Metastatic Pancreatic Carcinoma in the Ovary (tissue), 1 donor: ENCODE results near the genes AKAP5 and HSPA2.

DNA sequence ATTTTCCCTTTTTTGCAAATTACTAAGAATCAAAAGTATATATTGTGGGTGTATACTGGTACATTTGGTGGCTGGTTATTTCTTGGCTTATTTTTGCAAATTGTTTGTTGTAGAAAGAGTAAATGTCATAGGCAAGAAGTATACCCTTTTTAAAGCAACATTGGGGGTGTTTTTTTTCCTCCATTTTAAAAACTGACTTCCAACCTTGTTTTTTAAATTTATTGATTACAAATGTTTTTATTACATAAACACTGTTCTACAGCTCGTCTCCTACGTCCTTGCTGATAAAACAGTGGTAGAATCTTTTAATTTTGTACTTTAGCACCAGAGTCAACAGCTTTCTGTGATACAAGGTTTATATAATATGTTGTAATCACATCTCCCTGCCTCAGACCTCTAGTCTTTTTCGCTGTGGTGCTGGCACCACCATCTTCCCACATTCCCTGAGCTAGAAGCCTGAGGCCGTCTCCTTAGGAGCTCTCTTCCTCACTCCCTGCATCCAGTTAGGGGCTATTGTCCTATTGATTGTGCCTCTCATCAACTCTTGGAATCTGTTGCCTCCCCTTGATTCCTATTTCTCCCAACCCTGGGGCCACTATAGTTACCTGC is 17.1 kb downstream of the MTHFD1 start:
- PRO-cap: no peak

- PRO-cap: unidirectional peak, plus-strand start at chr14:64465501
Measured at GRCh38 chr14:64464583-64465646, at the start of gene AKAP5. Gene AKAP5, plus strand, starts transcription at chr14:64465499.

DNA sequence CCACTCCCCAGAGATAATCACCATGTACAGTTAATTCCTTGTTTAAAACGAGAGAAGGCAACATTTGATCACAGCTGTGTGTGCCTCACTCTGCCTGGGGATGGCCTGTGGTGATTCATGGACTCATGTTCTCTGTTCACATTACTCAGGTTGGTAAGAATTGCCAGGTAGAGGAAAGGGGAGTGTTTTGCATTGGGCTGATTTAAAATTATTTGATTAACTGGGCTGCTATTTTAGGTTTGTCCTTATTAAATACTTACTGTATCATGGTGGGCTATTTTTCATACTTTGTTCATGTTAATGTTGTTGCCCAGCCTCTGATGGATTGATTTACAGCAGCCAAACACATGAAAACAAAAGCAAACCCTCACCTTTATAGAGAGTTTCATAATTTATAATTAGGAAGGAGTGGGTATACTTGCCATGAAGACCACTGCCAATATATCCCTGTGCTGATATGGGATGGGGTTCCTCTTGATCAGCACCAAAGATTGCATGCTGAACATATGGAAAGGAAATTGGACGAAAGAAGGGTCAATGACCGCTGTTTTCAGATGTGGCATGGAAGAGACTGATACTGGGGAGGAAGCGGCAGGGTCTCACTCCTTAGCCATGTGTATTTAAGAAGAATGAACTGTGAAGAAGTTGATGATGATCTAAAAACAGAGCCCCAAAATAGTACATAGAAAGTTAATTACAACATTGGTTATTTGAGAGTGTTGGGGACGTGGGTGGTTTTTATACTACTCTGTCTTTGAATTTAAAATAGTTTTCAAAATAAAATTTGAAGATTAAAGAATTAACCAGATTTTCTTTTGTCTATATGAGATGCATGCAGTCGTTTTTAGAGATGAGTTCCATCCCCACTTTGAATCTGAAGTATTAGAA is 3.1 kb downstream of the ZBTB1 start:
- PRO-cap: no peak

GRCh38 chr14:64540652-64541005 is at the start of gene HSPA2:
Gene HSPA2, plus strand, starts transcription at chr14:64540741.
- PRO-cap: unidirectional peak, plus-strand start at chr14:64540741

GRCh38 chr14:64705815-64706307 is 1.6 kb downstream of the PLEKHG3 start:
- PRO-cap: unidirectional peak, minus-strand start at chr14:64705940

- PRO-cap: no peak
Measured at GRCh38 chr14:64715279-64716528, 11.5 kb downstream of the PLEKHG3 start.

DNA sequence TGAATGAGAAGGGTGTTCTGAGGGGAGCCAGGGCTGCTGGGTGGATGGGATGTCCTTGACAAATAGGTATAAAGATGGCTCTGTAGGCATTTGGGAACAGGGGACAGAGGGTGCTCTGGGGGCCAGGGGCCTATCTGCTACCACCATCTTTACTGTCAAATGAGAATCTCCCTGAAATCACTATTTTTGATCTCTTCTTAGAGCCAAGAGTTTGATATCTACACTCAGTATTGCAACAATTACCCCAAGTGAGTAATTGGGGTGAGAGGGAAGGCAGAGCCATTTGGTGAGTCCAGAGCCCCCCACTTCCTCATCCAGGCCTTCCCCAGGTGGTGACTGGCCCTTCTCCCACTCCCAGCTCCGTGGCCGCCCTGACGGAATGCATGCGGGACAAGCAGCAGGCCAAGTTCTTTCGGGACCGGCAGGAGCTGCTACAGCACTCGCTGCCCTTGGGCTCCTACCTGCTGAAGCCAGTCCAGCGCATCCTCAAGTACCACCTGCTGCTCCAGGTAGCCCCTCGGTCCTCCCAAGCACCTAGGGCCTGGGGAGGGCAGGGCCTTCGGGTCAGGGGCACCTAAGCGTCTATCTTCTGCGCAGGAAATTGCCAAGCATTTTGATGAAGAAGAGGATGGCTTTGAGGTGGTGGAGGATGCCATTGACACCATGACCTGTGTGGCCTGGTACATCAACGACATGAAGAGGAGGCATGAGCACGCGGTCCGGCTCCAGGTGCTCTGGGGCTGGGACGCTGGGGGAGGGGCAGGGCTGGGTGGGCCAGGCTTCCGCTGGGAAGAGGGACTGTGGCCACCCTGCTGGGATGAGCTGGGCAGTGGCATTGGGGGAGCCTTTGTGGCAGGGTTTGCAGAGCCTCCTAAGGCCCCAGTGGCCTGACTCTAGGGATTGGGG is 26.5 kb downstream of the PLEKHG3 start:
- PRO-cap: no peak

- PRO-cap: no peak
Measured at GRCh38 chr14:64948255-64948798, 5.8 kb upstream of the GPX2 start.

DNA sequence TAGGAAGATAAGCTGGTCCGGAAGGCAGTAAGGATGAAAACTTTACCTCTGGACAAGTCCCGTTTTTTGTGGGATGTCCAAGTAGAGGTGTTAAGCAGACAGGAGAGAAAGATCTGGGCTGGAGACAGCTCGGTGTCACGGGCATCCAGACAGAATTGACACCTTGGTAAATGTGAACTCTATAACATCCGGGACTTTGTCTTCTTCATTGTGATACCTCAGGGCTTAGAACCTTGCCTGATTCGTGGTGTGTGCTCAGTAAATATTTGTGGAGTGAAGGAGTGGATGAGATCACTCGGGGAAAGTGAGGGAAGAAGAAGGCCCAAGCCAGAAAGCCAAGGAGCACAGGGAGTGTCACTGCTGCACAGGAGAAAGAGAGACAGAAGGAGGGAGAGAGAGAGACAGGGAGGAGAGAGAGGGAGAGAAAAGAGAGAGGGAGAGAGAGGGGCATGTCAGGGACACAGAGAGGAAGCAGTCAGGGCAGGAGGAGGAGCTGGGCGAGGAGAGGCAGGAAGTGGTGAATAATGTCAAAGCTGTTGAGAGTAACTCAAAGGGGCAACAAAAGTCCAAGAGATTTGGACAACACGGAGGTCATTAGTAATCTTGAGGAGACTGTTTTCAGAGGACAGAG is 141.5 kb upstream of the MAX start:
- PRO-cap: no peak

GRCh38 chr14:65846409-65846837 is 433.9 kb downstream of the FUT8 start:
- PRO-cap: no peak

GRCh38 chr14:65927880-65928467 is 515.4 kb downstream of the FUT8 start:
- PRO-cap: no peak

GRCh38 chr14:65962576-65962859 is 523.7 kb upstream of the CCDC196 start:
- PRO-cap: no peak

DNA sequence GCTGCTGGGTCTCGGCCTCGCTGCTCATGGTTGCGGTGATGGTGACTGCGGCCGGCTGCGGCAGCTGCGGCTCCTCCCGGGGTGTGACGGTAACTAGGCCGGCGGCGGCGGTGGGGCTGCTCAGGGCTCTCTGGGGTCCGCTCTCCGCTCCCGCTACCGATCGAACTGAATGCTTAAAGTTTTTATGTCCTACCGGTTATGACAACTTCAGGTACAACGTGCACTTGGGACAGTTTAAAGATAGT is 472.5 kb upstream of the CCDC196 start:
- PRO-cap: no peak

- PRO-cap: no peak
Measured at GRCh38 chr14:66422552-66422885, 63.7 kb upstream of the CCDC196 start.

GRCh38 chr14:66495611-66496021 is 9.4 kb downstream of the CCDC196 start:
- PRO-cap: no peak

GRCh38 chr14:66507080-66507732 is 741 bp upstream of the GPHN start:
- PRO-cap: bidirectional peak, plus-strand start at chr14:66507602, minus-strand start at chr14:66507542

GRCh38 chr14:66662707-66663363 is 154.9 kb downstream of the GPHN start:
- PRO-cap: no peak

DNA sequence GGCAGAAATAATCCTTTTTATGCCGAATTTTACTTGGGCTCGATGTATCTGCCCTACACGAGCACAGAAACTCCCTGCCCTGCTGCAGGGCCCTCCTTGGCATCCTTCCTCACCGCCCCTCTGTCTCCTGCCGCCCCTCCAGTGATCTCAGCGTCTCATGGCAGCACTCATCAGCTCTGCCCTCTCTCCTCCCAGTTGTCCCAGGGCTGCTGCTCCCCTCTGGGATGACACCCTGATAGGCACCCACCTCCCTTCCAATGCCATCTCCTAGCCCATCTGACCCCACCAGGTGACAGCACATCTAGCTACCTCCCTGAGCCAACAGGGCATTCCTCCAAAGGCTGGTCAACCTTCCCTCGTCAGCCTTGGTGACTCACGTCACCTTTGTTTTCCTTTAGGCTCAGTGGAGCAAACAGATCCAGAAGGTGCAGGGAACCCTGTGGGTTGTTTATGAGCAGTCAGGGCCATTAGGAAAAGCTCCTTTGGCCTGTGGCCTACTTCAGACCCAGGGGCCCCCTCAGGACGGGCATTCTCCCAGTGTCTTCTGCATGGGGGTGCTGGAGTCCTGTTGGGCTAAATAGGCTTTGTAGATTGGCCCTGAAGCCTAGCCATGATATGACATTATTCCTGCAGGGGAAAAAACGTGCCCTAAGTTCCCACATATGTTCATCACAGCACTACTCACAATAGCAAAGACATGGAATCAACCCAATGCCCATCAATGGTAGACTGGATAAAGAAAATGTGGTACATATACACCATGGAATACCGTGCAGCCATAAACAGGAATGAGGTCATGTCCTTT is 32.4 kb downstream of the PIGH start:
- PRO-cap: no peak

DNA sequence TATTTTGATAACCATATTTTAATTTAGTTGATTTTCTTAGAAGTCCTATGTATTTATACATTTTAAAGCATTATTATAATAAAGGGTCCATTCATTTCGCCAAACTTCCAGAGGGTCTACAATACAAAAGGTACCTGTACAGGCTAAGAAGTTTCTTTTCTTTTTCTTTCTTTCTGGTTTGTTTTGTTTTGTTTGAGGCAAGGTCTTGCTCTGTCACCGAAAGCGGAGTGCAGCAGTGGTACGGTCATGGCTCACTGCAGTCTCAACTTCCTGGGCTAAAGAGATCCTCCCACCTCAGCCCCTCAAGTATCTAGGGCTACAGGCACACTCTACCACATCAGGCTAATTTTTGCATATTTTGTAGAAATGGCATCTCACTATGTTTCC is 2.8 kb upstream of the PIGH start:
- PRO-cap: no peak

DNA sequence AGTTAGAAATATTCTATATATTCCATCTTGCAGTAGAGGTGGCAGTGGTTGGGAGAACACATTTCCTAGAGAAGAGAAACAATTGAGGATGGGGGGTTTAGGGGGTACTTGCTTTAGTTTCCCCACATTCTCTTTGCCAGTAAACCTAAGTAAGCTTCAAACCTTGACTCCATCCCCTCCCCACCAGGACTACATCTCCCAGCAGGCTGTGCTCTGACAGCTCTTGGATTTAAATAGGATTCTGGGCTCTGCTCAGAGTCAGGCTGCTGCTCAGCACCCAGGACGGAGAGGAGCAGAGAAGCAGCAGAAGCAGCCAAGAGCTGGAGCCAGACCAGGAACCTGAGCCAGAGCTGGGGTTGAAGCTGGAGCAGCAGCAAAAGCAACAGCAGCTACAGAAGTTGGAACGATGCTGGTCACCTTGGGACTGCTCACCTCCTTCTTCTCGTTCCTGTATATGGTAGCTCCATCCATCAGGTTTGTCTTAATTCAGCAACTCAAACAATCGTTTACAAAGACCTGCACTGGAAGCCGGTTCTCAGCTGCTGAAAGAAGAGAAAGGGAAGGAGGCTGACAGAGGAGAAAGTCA is 20.6 kb downstream of the RDH12 start:
- PRO-cap: unidirectional peak, plus-strand start at position 280 of the sequence